HT1080 (cell line): ENCODE measurements around the gene AAR2.

DNA sequence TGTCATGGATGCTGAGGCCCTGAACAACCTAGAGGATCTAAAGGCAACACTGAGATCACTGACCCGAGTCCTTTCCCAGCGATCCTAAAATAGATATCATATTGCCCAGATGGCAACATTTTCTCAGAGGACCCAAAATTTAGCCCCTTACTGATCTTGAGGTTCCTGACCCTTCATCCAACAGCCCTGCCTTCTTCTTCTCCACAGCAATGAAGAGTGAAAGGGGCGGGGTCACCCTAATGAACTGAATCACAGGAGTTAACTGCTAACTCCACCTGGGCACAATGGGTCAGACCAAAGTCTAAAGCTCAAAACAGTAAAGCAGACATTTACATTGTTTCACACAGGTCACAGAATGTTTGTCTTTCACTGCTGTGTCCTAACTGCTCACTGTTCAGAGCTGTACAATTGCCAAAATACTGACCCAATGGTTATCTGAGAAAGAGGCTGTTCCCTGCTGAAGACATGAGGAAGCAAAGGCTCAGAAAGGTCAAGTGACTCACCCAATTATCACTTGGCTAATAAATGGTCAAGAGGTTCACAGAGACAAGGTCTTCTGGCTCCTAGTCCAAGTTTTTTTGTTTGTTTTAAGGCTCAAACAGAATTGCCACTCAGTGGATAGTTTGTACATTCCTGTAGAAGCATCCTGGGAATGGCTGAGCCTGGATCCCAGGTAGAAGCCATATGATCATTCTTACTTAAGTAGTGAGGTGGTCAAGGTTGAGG is 34.9 kb upstream of the FAM83C start:
RAMPAGE:
- cytosol, long total RNA = no peak
- long total RNA = no peak
- nucleus, long total RNA = no peak

DNA sequence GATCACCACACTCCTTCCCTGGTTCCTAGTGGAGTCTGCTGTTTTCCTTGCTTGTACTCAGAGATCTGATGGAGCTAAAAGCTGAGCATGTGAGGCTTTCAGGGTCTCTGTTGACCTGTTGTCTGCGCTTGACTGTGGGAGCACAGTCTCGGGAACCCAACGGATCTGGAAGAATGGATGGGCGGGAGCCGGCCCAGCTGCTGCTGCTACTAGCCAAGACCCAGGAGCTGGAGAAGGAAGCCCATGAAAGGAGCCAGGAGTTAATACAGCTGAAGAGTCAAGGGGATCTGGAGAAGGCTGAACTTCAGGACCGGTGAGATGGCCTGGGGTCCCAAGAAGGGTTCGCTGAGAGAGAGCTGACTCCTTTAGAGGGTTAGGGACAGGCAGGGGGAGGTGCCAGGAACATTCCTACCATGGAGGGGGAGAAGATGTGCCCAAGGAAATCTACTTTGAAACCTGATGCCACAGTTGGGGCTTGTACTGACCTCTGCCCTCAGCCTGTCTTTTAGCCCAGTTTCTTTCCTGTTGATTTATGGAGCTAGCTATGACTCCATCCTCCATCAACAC is 11.9 kb downstream of the CEP250 start:
RAMPAGE:
- cytosol, long total RNA = no peak
- long total RNA = no peak
- nucleus, long total RNA = no peak

GRCh38 chr20:35599650-35600308 is 15.8 kb upstream of the SPAG4 start:
RAMPAGE:
- cytosol, long total RNA = no peak
- long total RNA = no peak
- nucleus, long total RNA = no peak

GRCh38 chr20:35617343-35618075 is 1.9 kb downstream of the SPAG4 start:
RAMPAGE:
- cytosol, long total RNA = no peak
- long total RNA = no peak
- nucleus, long total RNA = no peak

GRCh38 chr20:35711590-35711904 is 12.3 kb downstream of the ROMO1 start:
RAMPAGE:
- cytosol, long total RNA = no peak
- long total RNA = no peak
- nucleus, long total RNA = no peak

DNA sequence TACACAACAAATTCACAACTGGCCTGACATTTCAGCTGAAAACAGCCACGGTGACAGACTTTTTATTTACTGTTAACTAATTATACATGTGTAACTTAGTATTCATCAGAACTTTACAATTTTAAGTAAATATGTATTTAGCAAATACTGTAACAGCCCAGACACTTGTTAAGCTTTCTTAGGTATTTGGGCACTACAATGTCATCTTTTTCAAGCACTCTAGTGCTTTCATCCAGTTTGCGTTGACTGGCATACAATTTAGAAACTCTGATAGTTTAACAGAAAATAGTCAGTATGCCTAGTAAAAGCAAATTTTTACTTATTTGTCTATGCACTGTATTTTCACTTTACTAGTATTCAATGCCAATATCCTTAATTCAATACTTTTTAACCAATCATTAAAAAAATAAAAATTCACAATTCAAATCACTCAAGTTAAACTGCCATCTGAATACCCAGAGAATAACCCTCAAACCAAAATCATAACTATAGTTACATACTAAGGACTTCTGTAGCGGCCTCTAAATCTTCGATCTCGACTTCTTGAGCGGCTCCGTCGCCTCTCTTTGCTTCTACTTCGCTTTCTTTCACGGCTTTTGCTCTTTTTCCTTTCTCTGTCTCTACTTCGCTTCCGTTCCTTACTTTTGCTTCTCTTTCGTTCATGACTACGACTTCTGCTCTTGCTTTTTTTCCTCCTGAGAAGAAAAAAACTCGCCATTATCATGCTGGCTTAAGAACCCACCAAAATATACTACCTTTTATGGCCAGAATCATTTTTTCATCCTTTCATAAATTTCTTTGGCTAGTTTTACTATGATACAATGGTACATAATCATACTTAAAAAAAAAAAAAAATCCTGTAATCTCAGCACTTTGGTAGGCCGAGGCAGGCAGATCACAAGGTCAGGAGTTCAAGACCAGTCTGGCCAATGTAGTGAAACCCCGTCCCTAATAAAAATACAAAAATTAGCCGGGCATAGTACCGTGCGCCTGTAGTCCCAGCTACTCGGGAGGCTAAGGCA is 10.3 kb downstream of the RBM39 start:
RAMPAGE:
- cytosol, long total RNA = no peak
- long total RNA = no peak
- nucleus, long total RNA = no peak

GRCh38 chr20:35733541-35733987 is 8.5 kb downstream of the RBM39 start:
RAMPAGE:
- cytosol, long total RNA = no peak
- long total RNA = no peak
- nucleus, long total RNA = no peak

DNA sequence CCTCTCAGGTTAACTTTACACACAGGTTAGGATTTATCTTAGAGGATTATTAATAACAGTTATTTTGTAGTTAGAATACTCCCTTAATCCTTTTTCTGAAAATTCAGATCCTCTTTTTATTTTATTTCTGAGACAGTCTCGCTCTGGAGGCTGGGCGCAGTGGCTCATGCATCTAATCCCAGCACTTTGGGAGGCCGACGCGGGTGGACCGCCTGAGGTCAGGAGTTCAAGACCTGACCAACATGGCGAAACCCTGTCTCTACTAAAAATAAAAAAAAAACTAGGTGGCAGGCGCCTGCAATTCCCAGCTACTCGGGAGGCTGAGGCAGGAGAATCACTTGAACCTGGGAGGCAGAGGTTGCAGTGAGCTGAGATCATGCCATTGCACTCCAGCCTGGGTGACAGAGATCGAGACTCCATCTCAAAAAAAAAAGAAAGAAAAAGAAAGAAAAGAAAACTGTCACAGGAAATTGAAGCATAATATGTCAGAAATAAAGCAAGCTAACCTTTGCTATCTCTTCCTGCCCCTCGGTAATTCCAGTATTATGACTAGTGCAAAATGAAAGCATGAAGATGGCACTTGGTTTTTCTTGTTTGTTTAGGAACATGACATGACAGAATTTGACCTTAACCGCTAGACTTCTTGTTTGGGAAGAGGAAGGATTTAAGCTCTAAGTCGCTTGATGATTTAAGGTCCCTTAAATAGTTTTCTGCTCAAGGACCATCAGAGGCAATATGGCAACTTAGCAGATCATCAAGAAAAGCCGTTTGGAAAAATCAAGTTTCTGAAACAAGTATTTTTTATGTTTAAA is 1.8 kb upstream of the RBM39 start:
RAMPAGE:
- cytosol, long total RNA = no peak
- long total RNA = no peak
- nucleus, long total RNA = no peak

GRCh38 chr20:35832183-35832773 is 60.5 kb downstream of the PHF20 start:
RAMPAGE:
- cytosol, long total RNA = no peak
- long total RNA = no peak
- nucleus, long total RNA = no peak

RAMPAGE:
- cytosol, long total RNA = no peak
- long total RNA = no peak
- nucleus, long total RNA = no peak
These were observed 61.1 kb upstream of the EPB41L1 start for GRCh38 chr20:36093113-36094110.

DNA sequence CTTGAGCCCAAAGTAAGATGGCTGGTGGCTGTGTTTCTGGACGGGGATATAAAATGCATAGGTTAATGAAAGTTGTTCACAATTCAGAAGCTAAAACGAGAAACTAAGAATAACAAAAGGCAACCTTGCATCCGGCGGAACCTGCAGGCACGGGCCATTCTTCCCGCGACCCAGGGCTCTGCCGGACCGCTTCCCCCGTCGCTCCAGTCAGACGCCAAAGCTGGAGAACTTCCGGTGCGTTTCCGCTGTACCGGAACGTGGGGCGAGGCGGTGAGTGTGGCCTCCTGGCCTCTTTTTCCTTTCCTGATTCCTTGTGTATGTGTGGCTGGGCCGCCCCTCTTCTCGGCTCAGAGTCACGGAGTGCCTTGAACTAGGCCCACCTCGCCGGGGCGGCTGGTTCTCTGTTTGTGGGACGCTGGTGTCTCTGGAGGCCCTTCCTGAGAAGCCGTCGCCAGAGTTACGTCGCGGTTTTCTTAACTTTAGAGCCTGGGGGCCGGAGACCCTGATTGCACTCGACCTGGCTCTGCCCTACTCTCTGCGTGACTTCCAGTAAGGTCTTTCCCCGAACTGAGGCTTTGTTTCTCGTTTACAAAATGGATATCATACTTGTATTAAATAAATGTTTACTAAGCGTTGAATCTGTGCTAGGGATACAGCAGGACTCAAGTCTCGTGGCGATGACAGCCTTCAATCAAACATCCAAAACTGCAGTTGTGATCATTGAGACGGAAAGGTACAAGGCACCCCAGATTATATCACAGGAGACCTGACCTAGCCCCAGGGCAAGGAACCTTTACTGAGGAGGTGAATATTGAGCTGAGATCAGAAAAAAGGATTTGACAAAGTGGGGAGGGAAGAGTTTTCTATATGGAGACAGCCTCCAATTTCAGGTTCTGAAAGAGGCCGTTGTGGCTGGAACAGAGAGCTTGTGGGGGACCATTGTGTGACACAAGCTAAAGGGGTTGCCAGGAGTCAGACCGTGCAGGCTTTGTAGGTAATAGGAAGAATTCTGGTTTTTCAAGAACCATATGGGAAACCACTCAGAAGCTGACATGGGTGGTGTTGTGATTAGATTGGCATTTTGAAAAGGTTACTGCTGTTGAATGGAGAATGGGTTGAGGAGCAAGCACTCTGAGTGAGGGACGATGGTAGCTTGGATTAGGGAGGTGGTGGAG is at the start of gene AAR2:
TSS of gene AAR2 (plus strand) at position 245 of the 1,175 bp plus-strand sequence.
RAMPAGE:
- cytosol, long total RNA = no peak
- long total RNA = start-site peak on the plus strand centred at position 237 of the sequence, 18 bp wide, 59 reads
- nucleus, long total RNA = no peak

RAMPAGE:
- cytosol, long total RNA = no peak
- long total RNA = no peak
- nucleus, long total RNA = no peak
These were observed 79.9 kb upstream of the MYL9 start for GRCh38 chr20:36460985-36462155.

DNA sequence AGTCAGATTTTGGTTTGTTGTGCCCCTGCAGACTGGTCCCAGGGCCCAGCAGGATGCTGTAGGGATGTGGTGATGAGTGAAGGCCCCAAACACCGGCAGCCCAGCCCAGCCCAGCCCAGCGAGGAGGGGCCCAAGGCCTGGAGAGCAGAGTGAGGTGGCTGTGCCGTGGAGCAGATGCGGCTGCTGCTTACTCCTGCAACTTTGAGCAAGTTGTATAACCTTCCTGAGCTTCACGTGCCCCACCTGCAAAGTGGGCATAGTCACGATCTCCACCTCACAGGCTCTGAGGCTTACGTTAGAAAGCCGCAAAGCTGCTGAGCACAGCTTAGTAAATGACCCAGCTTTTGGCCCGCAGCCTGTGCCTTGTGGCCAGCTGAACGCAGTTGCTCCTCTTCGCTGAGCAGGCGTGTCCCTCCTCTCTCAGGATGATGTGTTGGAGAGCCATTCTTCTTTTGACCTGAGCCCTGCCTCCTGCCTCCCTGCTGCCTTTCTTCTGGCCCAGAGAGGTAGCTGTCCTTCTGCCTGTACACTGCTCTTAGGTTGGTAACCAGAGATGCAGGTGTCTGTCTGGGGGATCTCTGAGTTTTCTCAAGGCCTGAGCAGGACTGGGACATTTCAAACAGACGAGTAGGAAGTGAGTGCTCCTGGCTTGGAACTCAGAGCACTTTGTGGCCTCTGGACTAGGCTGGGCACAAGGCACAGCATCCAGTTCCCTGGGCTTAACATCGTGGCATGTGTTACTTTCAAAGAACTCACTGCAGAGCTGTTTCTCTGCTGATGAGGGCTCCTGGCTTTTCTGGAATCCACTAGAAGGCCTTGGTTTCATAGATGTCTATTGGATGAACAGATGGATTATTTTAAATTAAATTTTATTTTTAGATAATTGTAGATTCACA is 47.5 kb upstream of the MYL9 start:
RAMPAGE:
- cytosol, long total RNA = no peak
- long total RNA = no peak
- nucleus, long total RNA = no peak

GRCh38 chr20:36526258-36527164 is 14.8 kb upstream of the MYL9 start:
RAMPAGE:
- cytosol, long total RNA = no peak
- long total RNA = no peak
- nucleus, long total RNA = no peak

DNA sequence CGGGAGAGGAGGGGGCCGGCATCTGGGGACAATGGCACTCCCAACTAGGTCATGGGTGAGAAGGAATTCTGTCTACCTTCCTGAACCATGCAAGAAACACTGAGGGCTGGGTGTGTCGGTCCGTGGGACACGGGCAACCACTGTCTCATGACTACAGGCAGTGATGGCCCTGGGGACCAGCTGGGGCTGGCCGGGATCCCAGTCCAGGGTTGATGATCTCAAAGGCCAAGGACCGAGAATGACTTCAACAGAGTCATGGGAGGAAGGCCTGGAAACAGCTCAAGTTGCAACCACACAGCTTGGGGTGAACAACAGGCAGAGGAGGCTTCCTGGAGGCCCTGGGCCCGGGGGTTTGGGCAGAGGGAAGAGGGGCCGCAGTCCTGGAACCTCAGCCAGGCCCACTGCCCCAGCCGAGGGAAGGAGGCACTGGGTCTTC is 1.8 kb downstream of the MYL9 start:
RAMPAGE:
- cytosol, long total RNA = no peak
- long total RNA = no peak
- nucleus, long total RNA = no peak

RAMPAGE:
- cytosol, long total RNA = no peak
- long total RNA = no peak
- nucleus, long total RNA = no peak
These were observed 2.3 kb downstream of the RAB5IF start for GRCh38 chr20:36607712-36608380.

DNA sequence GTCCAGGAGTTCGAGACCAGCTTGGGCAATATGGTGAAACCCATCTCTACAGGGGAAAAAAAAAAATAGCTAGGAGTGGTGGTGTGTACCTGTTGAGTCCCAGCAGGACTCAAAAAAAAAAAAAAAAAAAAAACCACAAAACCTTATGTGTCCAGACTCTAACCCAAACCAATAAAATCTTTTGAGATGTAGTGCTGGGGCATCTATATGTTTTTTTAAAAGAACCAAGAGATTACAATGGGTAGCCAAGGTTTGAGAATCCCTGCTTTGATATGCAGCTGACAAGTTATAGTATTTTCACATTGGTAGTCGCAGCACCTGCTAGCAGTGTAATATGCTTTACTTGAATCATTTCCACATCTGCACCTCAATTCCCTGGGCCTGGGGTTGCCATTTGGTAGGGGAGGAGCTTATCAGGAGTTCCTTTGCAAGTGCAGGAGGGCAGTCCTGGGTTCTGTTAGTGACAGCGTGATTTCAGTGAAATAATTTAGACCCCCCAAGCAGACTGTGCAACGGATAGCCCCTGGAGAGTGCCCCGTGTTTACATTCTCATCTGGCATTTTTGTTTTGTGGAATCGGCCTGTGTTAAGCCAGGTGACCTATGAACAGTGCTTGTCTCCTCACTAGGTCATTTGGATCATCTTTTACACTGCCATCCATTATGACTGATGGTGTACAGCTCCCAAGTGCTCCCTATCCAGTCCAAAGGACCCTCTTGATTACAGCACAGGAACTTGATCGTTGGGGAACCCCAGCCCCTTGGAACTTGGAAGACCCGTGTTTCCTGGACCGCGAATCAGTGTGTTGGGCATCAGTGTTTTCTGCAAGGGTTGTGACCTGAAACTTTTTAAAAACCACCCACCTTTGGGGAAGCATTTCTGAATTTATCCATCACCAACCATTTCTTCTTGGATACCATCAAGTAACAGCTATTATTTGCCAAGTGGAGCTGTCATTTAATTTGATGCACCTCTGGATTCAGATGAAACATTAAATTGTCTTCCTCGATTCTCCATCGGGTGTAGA is 6.1 kb downstream of the RAB5IF start:
RAMPAGE:
- cytosol, long total RNA = no peak
- long total RNA = no peak
- nucleus, long total RNA = no peak

DNA sequence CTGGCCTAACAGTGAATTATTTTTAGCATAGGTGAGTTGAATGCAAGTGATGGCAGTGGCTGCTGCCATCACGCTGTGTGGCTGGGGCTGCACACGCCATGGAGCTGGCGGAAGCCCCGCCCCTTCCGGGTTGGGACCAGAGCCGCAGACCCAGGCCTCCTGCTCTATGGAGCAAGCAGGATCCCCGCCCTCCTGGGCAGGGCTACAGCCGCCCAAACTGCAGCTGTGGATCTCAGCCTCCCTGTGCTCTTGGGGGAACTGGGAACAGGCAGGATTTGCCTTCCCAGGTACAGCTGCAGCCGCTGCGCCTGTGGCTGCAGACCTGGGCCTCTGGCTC is 30.7 kb upstream of the SLA2 start:
RAMPAGE:
- cytosol, long total RNA = no peak
- long total RNA = no peak
- nucleus, long total RNA = no peak

GRCh38 chr20:36848263-36848807 is 15.0 kb downstream of the SOGA1 start:
RAMPAGE:
- cytosol, long total RNA = no peak
- long total RNA = no peak
- nucleus, long total RNA = no peak

DNA sequence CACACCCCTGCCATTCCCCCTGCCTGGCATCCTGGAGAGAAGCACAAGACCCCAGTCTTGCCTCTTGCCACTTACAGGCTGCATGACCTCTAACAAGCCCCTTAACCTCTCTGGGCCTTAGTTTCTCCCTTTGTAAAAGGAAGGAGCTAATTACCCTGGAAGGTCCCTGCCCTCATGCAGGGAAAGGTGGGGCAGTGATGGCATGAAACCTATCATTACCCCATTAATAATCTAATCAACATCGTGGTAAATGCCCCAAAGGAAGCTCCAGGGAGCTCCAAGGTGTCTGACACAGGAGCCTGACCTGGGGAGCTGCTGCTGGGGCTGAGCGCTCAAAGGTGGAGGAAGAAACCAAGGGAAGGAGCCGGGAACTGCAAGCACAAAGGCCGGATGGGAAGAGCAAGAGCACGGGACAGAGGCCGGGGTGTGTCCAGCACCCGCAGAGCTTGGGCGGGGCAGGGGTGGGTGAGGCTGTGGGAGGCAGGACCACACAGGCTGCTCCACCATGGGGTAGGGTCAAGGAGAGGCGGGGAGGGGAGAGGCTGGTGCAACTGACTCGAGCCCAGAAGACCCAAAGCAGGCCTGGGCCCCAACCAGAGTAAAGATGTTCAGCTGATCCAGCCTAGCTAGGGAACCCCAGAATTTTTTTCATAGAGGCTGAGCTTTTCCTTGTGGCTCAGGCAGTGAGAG is 9.1 kb downstream of the SOGA1 start:
RAMPAGE:
- cytosol, long total RNA = no peak
- long total RNA = no peak
- nucleus, long total RNA = no peak